Calu3 (cell line): ENCODE measurements around the gene MSX1.

DNA sequence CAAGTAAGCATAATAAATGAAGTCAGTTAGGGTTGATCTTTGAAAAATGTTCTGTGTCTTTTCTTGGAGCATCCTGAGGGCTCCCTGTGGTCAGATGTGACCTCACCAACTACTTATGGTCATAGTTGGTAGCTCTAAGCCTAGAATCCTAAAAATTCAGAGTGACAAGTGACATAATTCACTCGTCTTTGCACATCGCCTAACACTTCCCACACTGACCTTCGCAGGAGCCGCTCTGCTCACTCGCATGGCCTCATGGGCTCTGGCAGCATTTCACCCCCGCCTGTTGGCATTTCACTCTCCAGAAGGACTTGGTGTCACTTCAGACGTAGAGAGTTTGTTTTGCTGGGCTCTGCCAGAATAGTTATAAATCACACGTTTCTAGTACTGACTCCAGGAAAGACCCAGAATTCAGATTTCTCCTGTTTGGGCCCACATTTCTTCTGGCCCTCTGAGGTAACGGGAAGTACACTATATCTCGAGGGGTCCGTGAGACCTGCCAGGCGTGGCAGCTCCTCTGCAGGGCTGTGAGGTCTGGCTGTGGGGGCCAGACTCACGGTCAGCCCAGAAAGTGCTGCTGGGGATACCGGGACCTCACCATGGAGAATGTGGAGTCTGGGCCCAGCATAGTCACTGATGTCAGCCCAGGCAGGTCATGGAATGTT is 38.8 kb upstream of the HGFAC start:
- PRO-cap, result no peak

DNA sequence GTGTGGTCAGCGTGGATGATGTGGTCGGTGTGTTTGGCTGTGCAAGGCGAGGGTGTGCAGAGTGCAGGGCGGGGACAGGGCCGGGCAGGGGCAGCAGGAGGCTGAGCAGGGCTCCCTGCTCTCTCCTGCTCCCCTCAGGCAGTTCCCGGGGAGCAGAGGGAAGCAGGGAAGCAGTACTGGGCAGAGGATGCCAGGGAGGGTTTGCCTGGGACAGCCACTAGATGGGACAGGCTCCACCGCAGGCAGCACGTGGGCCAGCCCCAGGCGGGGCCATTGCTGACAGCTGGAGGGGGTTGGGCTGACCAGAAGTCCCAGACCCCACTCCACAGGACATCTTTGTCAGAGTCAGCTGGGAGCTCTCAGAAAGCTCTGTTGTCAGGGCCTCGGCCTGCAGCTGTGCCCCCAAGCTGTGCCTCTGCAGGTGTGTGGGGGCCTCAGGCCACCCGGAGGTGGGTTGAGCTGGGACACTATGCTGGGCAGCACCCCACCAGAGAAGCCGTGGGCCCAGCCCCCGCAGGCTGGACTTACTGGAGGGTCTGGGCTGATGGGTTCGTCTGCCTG is 23.8 kb downstream of the DOK7 start:
- PRO-cap, result no peak

GRCh38 chr4:3631601-3632369 is 99.6 kb upstream of the LRPAP1 start:
- PRO-cap, result no peak

DNA sequence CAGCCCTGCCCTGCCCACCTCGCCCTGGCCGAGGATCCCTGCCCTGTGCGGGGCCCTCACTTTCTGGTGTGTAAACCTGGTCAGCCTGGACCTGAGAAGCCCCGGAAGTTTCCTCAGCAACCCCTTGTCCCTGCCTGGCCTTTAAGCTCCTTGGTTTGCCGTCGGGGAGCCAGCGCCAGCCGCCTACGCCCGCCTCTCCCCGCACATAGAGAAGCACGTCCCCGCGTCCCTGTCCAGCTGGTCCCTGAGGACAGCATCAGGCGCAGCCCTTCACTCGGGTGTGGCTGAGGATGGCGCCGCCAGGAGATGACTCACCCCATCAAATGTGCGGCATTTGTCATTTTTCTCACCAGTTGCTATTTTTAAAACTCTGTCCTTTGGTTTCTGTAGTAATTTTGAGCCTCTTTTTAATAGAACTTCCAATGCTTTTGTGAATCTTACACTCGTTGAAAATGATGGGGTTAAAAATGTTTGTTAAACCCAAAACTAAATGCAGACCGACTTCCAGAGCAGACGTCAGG is 113.1 kb upstream of the LRPAP1 start:
- PRO-cap, result no peak

DNA sequence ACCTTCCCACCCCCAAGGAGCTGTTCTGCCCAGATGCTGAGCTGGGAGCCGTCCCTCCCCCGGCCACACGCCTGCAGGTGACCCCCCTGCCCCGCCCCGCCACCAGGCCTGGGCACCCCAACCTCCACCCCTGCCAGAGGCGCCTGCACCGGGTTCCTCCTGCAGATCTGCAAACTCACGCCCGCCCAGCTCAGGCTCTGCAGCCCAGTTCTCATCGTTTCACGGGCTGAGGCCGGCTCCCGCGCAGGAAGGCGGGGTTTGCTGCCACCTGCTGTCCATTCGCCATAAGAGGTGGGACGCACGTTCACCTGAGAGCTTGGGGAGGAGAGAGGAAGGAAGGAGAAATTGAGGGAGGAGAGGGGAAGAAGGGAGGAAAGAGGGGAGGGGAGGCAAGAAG is 114.3 kb downstream of the ADRA2C start:
- PRO-cap, result no peak

DNA sequence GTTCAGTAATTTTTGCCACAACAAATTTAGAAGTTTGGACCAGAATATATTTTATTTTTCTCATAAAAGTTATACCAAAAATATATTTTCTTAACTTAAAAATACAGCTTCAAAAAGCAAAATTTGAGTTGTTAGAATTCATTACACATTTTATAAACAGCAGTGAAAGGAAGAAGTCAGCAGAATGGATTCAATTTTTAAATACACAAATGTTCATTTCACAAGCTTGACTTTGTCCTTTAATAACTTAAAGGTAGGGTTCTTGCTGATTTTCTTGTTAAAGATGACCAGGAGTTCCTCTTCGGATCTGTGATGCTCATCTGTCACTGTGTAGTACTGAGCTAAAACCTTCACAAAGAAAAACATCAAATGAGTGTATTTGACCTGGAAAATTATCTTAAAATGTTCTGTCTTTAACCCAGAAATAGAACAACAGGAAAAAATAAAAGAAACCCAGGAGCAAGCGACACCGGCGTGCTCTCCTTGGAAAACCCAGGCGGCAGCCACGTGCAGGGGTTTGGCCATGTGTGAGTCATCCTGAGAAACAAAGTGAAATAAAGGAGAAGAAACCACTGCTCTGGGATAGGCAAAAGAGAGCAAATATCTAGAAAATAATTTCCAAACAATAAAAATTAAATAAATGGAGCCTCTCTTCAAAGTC is 19.8 kb upstream of the TMEM128 start:
- PRO-cap, result no peak

DNA sequence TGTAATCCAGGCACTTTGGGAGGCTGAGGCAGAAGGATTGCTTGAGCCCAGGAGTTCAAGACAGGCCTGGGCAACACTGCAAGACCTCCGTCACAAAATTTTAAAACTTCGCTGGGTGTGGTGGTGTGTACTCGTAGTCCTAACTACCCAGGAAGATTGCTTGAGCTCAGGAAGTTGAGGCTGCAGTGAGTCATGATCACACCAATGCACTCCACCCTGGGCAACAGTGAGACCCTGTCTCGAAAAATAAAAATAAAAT is 20.1 kb downstream of the LYAR start:
- PRO-cap, result no peak

DNA sequence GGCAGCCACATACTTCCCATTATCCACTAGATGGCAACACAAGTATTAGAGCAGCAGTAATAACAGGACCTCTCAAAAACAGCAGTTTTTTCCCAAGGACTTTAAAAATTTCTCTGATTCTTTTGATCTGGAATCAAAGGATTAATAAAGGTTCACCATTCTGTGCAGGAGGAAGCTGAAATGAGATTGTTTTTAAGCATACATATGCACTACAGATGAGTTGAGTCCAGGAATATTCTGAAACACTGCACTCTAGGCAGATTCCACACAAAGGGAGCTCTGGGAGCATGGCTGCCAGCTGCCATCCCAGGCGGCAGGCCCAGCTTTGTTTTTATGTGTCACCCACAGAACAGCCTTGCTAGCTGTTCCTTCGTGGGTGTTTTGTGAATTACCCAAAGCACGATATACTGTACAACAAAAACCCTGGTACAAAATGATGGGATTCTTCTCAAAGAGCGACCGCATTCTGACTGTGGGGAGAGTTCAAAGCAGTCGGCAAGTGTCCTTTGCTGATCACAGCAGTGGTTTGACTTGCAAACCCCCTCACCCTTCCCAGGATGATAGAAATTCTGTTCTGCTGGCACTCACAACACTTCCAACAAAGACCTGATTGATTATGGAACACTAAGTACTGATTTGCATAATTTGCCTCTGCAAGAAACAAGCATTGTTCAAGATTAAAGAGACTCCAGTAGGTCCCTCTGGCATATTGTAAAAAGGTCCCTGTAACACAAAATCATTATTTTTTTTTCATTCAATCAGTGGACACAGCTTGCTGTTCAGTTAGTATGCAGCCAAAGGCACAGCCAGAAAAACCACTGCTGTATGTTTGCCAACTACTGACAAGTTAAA is 60.9 kb downstream of the STX18 start:
- PRO-cap, result no peak

DNA sequence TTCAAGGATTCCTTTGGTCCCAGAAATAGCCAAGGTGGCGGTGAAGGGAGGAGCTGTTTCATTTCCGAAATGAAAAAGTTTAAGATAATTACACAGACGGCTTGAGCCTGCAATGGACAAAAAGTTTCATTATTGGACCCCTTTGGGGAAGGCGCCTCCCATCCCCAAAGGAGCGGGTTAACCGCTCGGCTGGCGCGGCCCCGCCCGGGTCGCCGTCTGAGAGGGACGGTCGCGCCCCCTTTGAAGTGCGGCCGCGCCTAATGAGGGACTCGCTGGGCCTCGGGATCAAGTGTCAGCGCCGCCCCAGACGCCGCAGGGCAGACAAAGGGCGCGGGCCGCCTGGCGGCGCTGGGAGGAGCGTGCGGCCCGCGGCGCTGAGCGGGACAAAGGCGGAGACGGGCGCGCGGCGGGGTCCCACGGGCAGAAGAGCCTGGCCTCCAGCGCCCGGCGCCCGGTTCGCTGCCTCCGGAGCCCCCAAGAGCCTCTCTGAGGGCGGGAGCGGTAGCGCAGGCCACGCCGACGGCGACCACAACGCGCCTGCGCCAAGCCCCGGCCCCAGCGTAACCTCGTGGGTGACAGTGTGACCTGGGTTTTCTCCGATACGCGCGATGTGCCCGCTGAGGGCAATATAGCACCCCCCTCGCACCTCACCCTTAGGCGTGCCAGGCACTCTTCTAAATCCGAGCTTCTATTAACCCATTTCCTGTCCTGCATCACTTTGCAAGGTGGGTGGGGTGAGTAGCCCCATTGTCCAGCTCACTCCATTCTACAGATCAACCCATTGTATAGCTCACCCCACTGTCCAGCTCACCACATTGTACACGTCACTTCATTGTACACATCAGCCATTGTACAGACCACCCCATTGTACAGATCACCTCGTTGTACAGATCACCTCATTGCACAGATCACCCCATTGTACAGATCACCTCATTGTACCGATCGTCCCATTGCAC is 33.5 kb upstream of the STX18 start:
- PRO-cap, result bidirectional peak, plus-strand start at position 392 of the sequence, minus-strand start at position 218 of the sequence; unidirectional peak, minus-strand start at position 488 of the sequence

- PRO-cap, result no peak
These were observed 7.8 kb upstream of the MSX1 start for GRCh38 chr4:4851728-4851971.

DNA sequence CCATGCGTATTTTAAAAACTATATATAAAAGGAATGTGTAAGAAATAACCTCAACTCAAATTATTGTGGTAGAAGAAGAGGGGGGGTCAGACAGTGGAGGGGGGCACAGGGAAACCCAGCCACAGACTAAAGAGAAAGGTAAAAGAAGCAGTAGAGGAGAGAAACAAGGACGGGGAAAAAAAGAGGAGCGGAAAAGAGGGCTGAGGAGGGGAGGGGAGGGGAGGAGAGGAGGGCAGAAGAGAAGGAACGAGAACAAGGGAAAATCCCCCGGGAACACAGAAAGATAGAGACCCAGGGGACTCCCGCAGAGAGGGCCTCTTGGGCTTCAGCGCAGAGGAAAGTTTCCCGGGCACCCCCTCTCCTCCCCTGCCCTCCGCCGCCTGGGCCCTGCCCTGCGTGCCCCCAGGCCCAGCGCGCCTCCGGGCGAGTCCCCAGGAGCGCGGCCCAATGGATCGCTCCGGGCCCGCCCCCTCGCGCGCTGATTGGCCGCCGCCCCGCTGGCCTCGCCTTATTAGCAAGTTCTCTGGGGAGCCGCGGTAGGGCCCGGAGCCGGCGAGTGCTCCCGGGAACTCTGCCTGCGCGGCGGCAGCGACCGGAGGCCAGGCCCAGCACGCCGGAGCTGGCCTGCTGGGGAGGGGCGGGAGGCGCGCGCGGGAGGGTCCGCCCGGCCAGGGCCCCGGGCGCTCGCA is at the start of gene MSX1:
TSS of gene MSX1 (plus strand) at position 539 of the 689 bp plus-strand sequence.
- PRO-cap, result bidirectional peak, plus-strand start at position 539 of the sequence, minus-strand start at position 421 of the sequence

DNA sequence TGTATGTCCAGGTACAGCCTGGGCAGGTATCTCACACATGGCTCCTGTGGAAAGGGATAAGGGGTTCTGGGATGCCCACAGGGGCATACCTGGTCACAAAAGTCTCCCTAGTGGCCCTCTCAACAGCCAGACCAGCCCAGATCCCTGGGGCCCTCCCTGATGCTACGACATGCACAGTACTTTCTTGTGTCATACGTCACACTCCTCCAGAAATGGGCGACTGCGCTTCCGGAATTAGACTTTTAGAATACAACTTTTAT is 2.2 kb downstream of the CYTL1 start:
- PRO-cap, result no peak

GRCh38 chr4:5740868-5741323 is 29.9 kb downstream of the EVC start:
- PRO-cap, result no peak

DNA sequence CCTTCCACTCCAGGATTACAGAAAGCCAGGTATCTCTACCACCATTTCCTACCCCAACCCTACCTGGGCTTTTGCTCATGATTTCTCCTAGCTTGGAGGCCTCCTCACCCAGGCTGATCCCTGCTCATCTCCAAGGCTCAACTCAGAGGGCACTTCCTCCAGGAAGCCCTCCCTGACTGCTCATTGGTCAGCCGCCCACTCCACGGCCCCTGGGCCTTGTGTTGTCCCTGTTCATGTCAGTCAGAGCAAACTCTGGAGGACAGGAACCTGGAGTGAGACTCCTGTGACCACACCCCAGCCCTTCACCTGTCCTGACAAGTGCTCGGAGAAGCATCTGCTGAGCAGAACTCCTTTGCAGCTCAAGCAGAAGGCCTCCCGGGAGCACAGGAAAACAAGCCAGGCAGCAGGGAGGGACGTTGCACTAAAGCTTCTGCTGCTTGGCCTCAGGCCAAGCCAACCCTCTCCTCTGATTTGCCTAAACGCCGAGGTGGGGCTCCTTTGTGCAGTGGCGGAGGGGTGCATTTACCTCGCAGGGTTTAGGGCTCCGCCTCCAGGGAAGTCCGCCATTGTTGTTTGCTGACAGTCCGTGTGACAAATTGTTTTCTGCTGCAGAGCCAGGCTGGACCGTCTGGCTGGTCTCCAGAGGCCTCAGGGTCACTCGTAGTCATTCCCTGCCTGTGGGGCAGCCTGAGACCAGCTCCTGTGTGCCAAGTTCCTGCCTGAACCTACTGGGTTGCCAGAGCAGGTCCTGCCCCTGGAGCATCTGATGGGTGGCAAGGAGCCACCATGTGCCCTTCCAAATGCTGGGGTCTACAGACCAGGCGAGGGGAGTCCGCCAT is 63.5 kb upstream of the CRMP1 start:
- PRO-cap, result no peak

GRCh38 chr4:6221721-6222216 is 21.4 kb upstream of the JAKMIP1 start:
- PRO-cap, result no peak

DNA sequence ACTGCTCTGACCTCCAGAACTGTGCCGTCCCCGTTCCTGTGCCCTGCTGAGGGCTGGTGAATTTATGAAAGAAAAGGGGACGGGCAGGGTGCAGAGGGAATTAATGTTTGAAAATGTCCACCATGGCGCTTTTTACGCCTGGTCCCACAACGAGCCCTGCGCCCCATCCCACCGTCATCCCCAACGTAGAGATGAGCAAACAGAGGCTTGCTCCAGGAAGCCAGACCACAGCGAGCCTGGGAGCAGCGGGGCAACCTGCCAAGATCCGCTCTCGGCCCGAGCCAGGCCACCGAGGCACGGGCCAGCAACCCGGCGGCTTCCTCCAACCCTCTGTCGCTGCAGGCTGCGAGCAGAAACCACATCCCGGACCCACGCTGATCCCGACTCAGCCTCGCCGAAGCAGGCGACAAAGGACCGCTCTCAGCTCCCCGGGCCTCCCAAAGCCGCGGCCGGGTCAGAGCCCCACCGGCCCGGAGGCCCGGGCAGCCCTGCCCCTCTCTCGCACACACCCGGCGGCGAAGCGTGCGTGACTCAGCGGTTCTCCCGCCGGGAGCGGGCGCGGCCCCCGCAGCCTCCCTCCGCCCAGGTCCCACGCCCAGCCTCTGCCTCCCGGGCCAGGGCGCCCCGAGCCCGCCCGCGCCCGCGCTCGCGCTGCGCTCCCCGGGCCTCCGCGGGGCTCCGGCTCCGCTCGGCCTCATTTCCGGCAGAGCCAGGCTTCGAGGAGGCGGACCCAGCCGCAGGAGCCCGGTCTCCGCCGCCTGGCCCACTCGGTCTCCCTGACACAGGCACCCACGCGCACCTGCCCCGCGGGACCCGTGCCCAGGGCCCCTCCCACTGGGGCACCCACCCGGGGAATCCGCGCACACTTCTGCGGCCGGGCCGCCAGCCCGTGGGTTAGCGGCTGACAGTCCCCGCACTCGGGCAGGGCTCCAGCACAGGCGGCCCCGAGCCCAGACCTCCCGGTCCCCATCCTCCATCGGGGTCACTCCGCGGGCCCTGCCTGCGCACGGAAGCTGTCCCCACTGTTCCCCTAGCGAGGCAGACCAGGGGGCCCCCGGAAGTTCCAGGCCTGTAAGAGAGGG is 1.8 kb downstream of the PPP2R2C start:
- PRO-cap, result unidirectional peak, plus-strand start at position 223 of the sequence; bidirectional peak, plus-strand start at position 706 of the sequence, minus-strand start at position 522 of the sequence

GRCh38 chr4:6768178-6768821 is 14.2 kb upstream of the KIAA0232 start:
- PRO-cap, result no peak

DNA sequence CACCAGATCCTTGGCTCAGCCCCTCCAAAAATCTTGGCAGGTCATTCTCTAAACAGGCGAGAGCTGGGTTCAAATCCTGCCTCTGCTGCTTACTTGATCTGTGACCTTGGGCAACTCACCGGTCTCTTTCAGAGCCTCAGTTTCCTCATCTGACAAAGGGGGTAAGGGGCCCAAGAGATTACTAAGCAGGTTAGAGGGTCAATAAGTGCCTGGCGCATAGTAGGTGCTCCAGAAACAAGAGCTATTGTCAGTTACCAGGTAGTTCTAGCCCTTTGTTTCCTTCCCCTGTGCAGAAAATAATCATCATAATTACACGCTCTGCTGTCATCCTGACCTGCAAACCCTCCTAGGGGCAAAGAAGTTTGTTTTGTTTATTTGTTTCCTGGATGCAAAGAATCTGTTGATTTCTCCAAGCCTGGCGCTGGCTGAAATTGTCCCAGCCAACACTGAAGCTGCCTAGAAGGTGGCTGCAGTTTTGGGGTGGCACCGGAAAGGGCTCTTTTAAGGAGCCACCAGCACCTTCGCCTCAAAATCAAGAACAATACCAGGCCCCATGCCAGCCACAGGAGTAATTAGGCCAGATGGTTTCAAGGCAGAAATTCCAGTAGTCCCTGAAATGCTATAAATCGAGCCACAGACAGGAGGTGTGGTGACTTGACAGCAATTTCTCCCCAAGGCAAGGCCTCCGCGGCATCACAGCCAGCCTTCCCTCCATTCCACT is 10.2 kb upstream of the KIAA0232 start:
- PRO-cap, result no peak

- PRO-cap, result bidirectional peak, plus-strand start at chr4:6783749, minus-strand start at chr4:6783576
These were observed 935 bp downstream of the KIAA0232 start for GRCh38 chr4:6783114-6784210.

DNA sequence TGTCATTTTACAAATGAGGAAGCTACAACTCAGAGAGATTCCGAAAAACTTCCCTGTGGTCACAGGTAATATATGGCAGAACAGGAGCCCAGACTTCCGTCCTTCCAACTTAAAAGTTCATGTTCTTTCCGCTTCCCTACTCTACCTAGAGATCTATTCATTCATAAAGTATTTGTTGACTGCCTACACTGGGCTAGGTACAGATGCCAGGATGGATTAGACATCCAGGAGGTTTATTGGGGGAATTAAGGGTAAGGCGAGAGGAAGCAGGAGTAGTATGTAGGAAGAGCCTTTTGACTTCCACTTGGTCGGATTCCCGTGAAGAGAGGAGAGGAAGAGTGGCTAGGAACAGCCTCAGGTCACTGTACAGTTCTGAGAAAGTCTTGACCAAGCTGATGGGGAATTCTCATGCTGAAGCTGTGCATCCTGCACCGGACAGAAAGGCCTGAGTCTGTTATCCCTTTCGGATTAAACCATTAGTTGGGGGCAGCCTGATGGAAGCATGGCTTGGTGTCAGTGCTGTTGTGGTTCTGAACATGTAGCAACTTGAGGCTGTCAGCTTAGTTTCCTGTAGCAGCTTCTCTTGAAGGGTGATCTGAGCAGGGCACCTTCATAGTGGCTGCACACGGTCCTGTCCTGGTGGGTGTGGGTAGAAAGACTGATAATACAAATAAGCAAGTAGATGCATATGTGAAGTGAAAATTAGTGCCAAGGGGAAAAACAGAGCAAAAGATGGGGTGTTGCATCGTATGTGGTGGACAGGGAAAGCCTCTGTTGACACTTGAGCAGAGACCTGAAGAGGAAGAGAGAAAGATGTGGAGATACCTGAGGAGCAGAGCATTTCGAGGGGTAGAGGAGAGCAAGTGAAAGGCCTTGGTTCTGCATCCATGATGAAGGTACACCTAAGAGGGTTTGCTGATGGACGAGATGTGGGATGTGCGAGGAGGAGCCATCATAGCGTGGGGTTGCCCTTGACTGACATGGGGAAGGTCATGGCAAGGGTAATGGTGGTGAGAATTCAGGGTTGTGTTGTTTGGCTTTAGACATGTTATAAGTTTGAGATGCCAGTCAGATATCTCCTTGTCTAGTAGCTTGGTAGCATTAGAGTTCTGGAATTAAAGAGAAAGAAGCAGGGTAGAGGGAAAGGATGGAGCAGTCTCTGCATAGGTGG is 11.7 kb downstream of the KIAA0232 start:
- PRO-cap, result no peak